Vein endothelial cell (primary cell): ENCODE data around the genes NAT16, POLR2J3, FAM185A and ARMC10.

DNA sequence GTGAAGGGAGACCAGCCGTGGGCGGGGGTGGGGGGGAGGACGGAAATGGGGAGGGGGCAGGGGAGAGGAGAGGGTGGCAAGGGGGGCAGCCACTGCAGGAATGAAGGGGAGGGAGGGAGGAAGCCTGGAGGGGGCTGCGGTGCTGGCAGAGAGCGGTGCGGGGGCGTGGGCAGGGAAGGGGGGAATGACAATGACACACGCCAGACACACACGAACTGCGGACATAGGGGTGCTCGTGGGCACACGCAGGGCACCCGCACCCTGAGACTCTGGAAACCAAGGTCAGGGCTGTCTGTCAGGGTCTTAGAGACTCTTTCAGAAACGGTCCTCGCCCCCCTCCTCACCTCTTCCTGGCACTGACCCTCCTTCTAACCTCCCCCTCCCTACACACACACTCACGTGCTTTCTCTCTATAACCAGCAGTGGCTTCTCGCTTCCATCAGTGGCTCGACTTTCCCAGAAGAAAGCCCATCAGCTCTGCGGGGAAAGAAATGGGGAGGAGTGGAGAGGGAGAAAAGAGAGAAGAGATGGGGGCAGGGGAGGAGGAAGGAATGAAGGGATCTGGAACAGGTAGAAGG, 1.5 kb upstream of the VGF start:
- CAGE, long polyA plus RNA: no peak

GRCh38 chr7:101180014-101180480, at the start of gene NAT16:
Gene NAT16, minus strand, starts transcription at chr7:101180293.
- CAGE, long polyA plus RNA: no peak

GRCh38 chr7:101216692-101217158, 656 bp downstream of the PLOD3 start:
- CAGE, long polyA plus RNA: no peak

DNA sequence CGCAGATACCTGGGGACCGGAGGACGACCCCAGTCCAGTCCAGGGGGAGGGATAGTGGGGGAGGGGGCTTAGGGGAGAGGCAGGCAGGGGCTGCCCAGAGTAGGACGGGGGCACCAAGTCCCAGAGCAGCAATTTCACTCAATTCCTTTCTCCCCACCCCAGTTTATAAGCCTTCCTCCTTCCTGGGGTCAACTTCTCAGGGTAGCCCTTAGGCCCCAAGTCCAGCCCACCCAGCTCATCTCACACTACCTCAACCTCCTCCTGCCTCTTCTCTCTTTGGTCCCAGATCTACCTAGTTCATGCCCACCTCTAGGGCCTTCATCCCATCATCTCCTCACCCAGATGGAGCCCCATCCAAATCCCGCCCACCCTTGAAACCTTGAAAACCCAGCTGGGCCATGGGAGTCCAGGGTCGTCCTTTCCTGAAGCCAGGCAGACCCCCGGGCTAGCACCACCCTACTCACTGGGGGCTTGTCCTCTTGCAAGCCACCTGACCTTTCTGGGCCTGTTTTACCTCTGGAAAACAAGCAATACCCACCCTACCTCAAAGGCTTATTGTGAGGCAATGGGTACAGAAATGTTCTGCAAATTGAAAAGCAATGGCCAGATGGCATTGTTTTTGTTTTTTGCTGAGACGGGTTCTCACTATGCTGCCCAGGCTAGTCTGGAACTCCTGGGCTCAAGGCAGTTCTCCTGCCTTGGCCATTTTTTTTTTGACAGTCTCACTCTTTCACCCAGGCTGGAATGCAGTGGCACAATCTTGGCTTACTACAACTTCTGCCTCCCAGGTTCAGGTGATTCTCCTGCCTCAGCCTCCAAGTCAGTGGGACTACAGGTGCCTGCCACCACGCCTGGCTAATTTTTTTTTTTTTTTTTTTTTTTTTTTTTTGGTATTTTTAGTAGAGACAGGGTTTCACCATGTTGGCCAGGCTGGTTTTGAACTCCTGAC, 4.4 kb downstream of the CLDN15 start:
- CAGE, long polyA plus RNA: no peak

- CAGE, long polyA plus RNA: no peak
Measured at GRCh38 chr7:101238424-101238682, 751 bp upstream of the CLDN15 start.

DNA sequence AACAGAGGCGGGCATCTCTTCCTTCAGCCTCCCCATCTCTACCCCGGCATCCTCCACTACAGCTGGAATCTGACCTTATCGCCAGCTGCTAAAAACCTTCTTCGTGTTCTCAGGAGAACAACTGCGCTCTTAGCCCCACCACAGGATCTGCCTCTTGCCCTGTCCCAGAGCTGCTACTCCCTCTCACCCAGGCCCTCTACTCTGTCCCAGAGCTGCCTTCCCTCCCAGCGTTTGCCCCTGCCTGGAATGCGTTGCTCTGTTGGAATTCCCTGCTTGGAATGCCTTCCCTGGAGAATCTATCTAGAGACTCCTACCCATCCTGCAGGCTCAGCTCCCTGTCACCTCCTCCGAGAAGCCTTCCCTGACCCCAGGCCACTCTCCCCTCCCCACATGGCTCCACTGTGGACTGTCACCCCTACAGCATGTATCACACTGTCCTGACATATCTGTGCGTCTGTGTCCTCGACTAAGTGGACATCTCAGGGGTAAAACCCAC, 4.5 kb downstream of the MYL10 start:
- CAGE, long polyA plus RNA: no peak

- CAGE, long polyA plus RNA: no peak
Measured at GRCh38 chr7:101815247-101815739, 2.1 kb upstream of the CUX1 start.

- CAGE, long polyA plus RNA: no peak
Measured at GRCh38 chr7:101815740-101816549, 1.5 kb upstream of the CUX1 start.

DNA sequence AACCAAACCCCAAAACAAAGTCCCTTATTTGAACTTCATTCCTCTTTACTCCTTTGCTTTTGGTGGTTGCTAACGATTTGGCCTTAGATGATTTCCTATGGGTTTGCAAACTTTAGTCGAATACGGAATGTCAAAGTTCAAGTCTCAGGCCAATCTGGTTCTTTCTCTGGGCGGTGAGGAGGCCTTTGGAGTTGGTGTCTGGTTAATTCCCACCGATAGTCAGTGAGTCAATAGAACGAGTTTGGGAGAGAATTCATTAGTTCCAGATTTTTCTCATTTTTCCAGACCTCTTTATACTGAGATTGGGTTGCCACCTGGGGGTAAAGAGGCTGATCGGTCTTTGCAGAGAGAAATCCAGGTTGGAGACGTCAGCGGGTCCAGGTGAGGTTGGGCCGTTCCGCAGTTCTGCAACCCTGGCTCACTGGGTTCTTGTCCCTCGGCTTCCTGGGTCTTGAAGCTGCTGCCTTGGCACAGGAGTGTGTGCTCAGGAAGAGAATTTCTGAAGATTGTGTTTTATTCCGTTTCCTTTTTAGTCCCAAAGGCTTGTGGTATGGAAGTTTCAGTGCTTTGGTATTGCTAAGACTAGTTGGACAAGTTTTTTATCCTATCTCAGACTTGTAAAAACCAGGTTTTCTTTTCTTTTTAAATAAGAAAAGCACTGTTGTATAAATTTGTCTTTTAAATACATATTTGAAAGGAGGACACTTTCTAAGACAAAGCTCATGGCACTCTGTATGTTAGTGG, 1.3 kb downstream of the CUX1 start:
- CAGE, long polyA plus RNA: no peak

- CAGE, long polyA plus RNA: no peak
Measured at GRCh38 chr7:102120669-102121271, 165.9 kb upstream of the SH2B2 start.

- CAGE, long polyA plus RNA: no peak
Measured at GRCh38 chr7:102152638-102153210, 133.9 kb upstream of the SH2B2 start.

- CAGE, long polyA plus RNA: no peak
Measured at GRCh38 chr7:102468641-102469210, 3.9 kb downstream of the LRWD1 start.

GRCh38 chr7:102572297-102572971, at the start of gene POLR2J3:
Gene POLR2J3, minus strand, starts transcription at chr7:102572583.
- CAGE, long polyA plus RNA: no peak

DNA sequence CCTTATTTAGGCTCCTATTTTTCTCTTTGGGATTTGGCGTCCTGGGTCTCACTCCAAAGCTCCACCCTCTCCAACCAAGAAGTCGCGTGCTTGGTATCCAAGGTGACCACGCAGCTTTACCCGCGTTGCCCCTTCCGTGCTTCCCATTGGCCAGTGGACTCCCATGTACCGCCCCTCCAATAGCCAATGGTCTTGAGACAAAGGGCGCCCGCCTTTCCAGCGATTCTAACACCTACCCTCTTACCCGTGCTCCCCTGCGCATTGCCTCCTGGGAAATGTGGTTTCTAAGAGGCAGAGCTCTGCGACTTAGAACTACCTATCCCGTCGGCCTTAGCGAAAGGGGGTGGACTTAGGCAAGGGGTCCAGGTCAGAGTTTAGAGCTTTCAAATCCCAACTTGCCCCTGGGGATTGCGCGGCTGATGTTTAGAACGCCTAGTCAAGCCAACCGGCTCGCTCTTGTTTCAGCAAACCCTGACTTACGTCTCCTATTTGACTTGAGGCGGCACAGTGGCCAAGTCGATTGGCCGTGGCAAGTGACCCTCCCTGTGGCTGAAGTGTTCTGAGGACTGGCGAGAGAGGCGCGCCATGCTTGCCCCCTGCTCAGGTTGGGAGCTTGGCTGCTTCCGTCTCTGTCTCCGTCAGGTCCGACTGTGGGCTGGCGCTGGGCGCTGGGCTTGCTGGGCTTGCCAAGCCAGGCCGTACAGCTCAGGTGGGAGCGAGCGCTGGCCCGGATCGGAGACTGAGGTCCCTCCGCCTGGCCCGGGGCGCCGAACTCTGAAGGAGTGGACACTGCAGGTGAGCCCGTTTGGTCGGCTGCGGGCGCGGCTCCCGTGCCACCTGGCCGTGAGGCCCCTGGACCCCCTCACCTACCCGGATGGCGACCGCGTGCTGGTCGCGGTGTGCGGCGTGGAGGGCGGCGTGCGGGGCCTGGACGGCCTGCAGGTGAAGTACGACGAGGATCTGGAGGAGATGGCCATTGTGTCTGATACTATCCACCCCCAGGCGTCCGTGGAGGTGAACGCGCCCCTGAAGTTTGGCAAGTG, at the start of gene FAM185A:
Gene FAM185A, plus strand, starts transcription at position 377 of the 1,043 bp plus-strand sequence.
- CAGE, long polyA plus RNA: no peak

DNA sequence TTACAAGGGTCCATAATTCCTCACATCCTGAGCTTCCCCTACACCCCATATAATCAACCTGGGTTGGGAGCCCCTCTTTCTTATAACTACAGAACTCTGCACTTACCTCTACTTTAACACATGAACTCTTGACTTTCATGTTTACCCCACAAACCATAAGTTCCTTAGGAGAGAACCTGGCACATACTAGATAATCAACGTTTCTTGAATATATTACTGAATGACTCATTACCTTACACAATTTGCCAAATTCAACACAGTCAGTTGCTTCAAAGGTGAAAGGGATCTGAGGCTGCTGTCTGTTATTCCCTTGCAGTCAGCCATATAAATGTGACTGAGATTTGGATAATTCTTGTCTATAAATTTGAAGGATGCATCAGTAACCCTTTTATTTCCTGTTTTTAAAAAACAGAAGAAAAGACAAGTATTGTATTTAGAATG, 29.7 kb upstream of the LRRC17 start:
- CAGE, long polyA plus RNA: no peak

DNA sequence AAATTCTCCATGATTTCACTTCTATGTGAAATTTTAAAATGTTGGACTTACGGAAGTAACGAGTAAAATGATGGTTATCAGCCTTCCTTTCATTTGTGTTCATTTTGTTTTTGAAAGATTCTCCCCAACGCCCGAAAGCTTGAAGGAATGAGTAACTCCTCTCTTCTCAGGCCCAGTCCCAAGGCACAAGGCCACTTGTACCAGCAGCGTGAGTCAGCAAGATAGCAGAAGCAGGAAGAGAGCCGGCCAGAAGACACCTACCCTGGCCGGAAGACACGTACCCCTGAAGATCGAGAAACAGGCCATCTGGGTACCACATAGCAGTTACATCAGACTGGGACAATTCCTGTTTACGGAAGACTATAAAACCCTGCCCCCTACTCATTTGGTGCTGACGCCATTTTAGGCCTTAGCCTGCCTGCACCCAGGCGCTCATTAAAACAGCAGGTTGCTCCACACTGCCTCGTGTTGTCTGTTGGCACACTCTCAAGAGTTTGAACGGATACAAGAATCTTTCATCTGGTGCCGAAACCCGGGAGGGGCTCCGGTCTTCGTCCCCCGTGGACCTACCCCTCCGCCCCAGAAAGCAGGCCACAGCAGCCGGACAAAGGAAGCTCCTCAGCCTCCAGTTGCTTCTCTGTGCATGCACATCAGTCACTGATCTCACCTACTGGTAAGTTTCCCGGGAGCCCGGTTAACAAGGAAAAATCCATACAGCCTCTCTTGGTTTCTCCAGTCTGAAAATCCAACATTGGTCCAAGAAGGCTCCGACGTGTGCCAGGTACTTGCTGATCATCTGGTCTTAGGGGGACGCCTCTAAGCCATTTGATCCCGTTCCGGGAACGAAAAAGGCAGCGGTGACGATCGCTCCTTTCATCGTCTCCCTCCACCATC, 60.5 kb downstream of the LRRC17 start:
- CAGE, long polyA plus RNA: no peak

- CAGE, long polyA plus RNA: no peak
Measured at GRCh38 chr7:102991123-102992245, 78.7 kb downstream of the LRRC17 start.

- CAGE, long polyA plus RNA: no peak
Measured at GRCh38 chr7:103074431-103075252, at the start of gene ARMC10. Gene ARMC10, plus strand, starts transcription at chr7:103075140.

GRCh38 chr7:103280185-103281195, 16.7 kb upstream of the PMPCB start:
- CAGE, long polyA plus RNA: no peak

- CAGE, long polyA plus RNA: no peak
Measured at GRCh38 chr7:103299957-103300493, 2.8 kb downstream of the PMPCB start.